Measurements from ENCODE around the genes SKP1, PPP2CA and CDKL3.

GRCh38 chr5:133124182-133124639 lies 72.4 kb downstream of the HSPA4 start:
- PRO-cap = no peak
- RAMPAGE, long total RNA = no peak

DNA sequence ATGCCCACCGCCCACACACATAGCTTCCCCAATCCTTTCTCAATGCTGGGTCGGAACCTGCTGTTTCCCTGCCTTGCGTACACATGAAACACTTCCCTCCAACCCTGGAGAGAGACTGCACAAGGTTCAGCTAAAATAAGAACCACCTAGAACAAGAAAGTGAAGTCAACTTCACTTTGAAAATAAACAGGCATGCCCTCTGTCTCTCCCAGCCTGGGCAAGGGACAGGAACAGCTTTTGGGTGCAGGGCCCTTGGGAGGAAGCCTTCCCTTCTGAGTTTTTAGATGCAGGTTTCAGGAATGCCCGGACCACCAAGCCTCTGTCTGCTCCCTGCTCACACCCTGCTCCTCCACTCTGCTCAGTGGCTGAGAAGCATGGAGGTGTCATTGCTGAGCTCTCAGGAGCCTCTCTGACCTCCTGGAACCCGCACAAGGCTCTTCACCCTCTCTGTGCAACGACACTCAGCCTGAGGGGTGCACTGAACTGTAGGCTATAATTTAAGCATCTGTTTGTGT lies 149.3 kb downstream of the C5orf15 start:
- PRO-cap = no peak
- RAMPAGE, long total RNA = no peak

DNA sequence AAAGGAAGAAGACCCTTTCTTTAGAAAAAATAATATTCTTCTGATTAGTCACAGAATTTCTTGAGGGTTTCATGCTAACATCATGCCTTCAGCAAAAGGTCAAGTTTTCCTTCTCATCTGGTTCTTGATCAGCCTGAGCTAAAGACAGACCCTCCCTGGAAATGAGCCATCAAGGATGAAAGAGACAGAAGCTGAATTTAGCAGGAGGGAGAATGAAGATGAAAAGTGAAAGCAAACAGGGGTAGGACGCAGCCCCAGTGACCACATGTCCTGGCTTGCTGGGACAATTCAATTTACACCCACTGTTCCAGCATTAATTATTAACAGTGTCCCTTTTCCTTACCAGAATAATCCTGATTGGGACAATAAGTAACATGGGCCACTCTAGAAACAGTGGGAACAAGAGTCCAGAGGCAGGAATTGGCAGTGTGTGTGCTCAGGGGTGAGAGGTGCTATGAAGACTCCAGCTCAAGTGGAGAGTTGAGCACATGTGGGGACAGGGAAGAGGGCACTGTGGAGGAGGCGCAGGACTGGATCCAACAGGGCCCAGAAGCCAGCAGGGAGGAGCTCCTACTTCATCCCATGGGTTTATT lies 147.2 kb downstream of the C5orf15 start:
- PRO-cap = no peak
- RAMPAGE, long total RNA = no peak

GRCh38 chr5:133825432-133826302 lies 142.8 kb downstream of the C5orf15 start:
- PRO-cap = no peak
- RAMPAGE, long total RNA = no peak

GRCh38 chr5:133844932-133845214 lies 123.6 kb downstream of the C5orf15 start:
- PRO-cap = no peak
- RAMPAGE, long total RNA = no peak

DNA sequence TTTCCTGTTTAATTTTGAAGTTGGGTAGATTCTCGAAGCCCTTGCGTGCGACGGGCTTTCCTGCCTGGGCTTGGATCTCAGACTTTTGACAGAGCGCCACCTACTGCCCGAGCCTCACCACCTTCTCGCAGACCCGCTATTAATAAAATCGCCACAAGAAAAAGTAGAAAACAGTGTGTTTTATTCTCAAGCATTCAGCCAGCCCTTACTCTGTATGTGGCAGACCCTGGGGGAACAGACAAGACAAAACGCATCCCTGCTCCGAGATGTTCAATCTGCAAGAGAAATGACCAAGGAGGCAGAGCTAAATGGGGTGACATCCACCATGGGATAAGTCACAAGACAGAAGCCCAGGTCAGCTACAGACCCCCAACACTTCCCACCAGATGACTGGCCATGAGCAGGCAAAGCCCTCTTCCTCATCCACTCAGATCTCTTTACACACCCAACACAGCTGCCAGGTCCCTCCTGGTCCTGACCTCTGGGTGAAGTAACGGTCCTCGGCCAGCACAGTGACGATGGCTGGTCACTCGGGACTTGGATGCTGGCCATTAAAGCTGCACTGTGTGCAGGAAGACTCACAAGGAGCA lies 99.1 kb downstream of the C5orf15 start:
- PRO-cap = no peak
- RAMPAGE, long total RNA = no peak

DNA sequence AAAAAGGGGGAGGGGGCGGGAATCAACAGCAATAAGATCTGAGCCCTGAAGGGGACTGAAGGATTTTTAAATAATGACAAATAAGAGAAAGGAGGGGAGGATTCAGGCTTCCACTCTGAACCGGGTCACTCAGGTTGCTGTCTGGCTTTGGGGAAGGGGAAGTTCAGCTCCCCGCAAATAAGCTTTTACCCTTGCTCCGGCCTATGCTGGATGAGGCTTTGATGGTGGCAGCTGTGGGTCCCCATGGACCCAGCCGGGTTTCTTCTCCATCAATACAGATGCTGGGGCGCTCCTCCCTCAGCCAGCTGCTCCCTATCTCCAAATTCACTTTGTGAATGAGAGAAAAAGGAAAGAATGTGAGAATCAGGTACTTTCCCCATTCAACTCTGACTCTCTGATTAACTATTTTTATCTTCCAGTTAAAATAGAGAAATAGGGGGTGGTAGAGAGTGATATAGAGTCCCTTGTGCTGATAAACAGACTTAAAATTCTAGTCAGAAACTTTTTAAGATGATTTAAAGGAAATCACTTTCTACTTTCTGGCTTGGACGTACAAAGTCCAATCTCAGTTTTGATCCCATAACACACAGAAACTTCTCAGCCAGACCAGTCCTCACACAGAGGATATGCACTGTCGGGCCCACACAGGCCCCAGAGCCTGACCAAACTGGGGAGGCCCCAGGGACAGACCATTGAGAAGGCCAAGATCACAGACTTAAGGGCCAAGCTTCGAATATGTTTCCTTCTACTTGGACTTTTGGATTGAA lies 39.6 kb downstream of the C5orf15 start:
- PRO-cap = no peak
- RAMPAGE, long total RNA = no peak

DNA sequence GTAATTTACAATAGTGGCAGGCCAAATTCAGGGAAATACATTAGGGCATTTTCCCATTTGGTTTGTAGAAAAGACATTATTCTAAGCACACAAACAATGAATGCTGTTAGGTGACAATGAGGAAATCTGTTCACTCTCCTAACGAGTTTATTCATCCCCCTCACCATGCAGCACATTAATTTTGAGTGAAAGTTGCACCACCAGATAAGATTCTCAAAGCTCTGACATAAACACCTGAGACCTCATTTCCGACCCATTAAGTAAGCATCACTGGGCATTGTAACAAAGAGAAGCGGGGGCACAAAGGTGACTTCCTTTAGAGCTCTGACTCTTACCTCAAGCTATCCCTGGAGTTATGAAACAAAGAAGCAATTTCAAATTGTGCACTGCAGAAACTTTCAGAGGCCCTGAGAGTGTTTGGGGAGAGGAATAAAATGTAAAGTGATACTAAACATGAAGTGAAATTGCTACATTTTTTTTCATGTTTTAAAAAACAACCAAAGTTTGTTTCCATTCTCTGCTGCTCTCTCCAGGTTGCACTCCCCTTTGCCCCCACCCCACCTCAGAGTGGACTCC lies 29.5 kb downstream of the C5orf15 start:
- PRO-cap = bidirectional peak, plus-strand start at position 312 of the sequence, minus-strand start at position 177 of the sequence
- RAMPAGE, long total RNA = no peak

- PRO-cap = no peak
- RAMPAGE, long total RNA = no peak
Measured at GRCh38 chr5:134141964-134142453, 27.5 kb downstream of the TCF7 start.

DNA sequence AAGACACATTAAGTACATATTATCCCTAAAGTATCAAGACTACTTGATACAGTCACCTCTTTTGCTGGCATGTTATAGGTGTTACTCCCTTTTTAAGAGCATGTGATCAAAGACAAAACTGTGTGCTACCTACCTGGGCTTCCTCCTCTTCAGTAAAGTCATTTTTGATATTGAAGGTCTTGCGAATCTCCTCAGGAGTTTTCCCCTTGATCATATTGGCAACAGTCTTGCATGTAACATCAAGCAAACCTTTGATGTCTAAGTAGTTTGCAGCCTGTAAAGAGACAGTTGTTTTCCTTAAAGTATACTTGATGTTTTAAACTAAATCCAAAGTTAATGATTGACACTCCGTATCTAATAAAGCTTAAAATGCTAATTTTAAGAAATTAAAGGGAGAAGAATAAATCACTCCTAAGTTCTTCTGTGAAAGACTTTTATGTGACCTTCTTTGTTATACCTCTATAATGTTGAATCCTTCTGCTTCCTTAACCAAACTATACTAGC lies 18.4 kb downstream of the SKP1 start:
- PRO-cap = no peak
- RAMPAGE, long total RNA = no peak

- PRO-cap = unidirectional peak, plus-strand start at chr5:134176251; bidirectional peak, plus-strand start at chr5:134176714, minus-strand start at chr5:134176617; bidirectional peak, plus-strand start at chr5:134177297, minus-strand start at chr5:134176950
- RAMPAGE, long total RNA = no peak
Measured at GRCh38 chr5:134176077-134177175, at the start of gene SKP1. TSS of gene SKP1 (minus strand) at chr5:134176950.

DNA sequence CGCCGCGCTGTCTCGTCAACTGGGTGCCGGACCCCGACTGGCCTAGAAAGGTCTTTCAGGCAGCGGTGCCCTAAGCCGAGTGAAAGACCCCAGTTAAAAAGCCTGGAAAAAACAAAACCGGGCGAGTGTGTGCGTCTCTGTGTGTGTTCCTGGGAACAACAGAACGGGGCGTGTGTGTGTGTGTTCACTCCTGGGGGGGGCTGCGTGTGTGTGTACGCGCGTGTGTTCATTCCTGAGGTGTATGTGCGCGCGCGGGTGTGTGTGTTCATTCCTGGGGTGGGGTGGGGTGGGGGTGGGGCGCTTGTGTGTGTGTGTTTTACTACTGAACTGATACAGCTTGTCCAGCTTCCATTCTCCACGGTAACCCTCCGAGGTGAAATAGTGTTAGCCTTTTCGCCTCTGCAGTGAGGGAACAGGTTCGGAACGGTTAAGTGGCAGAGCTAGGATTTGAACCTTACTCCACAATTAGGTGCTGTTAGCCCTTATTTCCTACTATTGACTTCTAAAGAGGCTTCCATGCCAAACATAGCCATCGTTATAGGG lies 497 bp upstream of the SKP1 start:
- PRO-cap = bidirectional peak, plus-strand start at position 122 of the sequence, minus-strand start outside the sequence
- RAMPAGE, long total RNA = no peak

DNA sequence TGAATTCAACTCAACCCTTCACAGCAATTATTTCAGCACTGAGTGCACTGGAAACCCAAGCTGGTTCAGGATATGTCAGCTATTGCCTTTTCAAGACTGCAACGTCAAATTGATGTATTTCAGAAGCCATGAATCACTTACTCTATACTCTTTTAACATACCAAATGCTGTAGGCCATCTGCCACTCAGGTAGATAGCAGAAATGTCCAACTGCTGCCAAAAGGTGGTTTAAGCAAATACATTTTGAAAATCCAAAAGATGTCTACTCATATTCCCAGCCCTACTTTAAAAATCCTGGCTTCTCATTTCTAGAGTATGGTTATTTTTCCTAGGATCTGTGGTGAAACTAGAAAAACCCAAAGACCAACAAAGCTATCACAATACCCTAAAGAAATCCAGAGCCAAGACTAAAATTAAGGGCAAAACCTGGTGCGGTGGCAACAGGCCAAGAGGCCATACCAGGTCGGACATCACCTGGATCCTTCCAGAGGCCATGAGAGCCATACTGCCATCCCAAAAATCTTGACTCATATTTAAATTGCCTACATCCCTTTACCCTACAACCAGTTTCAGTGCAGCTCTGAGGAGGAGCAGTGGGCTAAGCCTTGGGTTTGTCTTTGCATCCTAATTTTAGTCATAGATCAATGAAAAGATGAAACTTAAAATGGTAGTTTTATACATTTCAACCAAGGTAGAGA lies 14.4 kb upstream of the SKP1 start:
- PRO-cap = no peak
- RAMPAGE, long total RNA = no peak

DNA sequence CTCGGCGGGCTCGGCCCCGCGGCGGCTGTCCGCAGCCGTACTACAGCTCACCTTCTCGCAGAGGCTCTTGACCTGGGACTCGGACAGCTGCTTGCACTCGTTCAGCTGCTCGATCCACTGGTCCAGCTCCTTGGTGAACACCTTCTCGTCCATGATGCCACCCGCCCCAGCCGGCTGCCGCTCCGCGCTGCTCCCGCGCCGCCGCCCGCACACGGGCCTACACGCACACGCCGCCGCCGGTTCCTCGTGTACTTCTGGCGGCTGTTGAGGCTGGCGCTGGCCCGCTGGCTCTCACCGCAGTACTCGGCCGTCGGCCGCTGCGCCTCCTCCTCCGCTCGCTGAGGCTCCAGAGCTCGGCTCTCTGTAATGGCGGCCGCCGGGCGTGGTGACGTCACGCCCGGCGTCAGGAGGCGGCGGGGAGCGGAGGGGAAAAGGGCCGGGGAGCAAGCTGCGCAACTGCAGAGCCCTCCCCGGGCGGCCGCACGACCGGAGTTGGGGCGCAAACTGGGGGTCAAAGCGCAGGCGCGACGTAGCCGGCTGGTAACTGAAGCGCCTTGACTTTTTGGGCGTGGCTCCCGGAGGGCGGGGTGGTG lies at the start of gene PPP2CA:
PPP2CA (minus strand) TSS at position 365 of the 593 bp plus-strand sequence.
- PRO-cap = bidirectional peak, plus-strand start at position 394 of the sequence, minus-strand start at position 363 of the sequence; bidirectional peak, plus-strand start outside the sequence, minus-strand start at position 506 of the sequence
- RAMPAGE, long total RNA = no peak

- PRO-cap = no peak
- RAMPAGE, long total RNA = no peak
Measured at GRCh38 chr5:134244952-134245641, 19.2 kb upstream of the PPP2CA start.

DNA sequence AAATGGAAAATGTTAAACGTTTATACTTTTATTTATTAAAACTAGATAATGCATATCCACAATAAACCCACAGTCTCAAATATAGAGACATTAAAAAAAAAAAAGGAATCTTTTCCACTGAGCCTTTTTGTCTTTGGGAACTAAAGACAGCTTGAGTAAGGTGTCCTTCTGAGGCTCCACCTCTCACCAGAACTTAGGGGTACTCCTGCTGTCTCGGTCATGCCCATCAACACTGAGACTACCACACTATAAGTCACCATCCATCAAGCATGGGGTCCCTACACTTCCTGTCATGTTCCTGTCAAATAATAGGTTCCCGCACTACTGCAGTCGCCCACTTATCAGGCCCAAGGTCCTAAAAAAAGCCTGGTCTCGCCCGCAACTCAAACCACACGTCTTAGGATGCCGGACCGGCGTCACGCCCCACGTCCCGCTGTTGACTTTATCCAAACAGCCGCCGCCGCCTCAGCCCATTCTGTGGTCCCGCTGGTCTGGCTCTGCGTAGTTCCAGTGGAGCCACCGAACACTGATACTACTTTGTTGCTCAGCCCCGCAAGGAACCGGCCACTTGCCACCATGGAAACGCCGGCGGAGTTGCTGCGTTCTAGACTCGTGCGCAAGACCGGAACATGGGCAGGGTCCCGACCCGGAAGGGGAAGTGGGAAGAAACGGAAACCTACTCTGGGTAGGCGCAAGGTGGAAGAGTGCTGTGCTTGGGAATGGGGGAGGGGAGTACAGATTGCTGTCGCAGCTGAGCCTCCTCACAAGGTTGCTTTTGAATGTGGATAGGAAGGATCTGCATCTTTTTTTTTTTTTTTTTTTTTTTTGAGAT lies at the start of gene CDKL3:
CDKL3 (minus strand) TSS at position 606 of the 832 bp plus-strand sequence.
- PRO-cap = bidirectional peak, plus-strand start at position 671 of the sequence, minus-strand start at position 596 of the sequence
- RAMPAGE, long total RNA = no peak

DNA sequence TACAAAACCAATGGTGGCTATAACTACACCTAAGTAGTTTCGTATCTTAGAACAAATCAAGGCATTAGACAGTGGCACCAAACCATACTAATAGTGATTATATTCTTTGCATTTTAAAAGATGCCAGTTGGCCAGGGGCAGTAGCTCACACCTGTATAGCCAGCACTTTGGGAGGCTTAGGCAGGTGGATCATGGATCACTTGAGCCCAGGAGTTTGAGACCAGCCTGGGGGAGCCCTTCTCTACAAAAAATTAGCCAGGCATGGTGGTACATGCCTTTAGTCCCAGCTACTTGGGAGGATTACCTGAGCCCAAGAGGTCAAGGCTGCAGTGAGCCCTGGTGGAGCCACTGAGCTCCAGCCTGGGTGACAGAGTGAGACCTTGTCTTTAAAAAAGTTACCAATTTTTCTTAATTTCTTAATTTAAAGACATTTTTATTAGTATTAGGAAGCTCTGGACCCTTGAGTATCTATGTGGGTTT lies 6.5 kb downstream of the UBE2B start:
- PRO-cap = no peak
- RAMPAGE, long total RNA = no peak

- PRO-cap = no peak
- RAMPAGE, long total RNA = no peak
Measured at GRCh38 chr5:134437334-134437485, 25.5 kb upstream of the CDKN2AIPNL start.

- PRO-cap = no peak
- RAMPAGE, long total RNA = no peak
Measured at GRCh38 chr5:134459208-134459617, 47.5 kb upstream of the CDKN2AIPNL start.

- PRO-cap = no peak
- RAMPAGE, long total RNA = no peak
Measured at GRCh38 chr5:134503235-134503784, 22.2 kb upstream of the JADE2 start.